Jejunum (tissue), 1 donor: ENCODE results near the genes UGCG, BSPRY and AMBP.

DNA sequence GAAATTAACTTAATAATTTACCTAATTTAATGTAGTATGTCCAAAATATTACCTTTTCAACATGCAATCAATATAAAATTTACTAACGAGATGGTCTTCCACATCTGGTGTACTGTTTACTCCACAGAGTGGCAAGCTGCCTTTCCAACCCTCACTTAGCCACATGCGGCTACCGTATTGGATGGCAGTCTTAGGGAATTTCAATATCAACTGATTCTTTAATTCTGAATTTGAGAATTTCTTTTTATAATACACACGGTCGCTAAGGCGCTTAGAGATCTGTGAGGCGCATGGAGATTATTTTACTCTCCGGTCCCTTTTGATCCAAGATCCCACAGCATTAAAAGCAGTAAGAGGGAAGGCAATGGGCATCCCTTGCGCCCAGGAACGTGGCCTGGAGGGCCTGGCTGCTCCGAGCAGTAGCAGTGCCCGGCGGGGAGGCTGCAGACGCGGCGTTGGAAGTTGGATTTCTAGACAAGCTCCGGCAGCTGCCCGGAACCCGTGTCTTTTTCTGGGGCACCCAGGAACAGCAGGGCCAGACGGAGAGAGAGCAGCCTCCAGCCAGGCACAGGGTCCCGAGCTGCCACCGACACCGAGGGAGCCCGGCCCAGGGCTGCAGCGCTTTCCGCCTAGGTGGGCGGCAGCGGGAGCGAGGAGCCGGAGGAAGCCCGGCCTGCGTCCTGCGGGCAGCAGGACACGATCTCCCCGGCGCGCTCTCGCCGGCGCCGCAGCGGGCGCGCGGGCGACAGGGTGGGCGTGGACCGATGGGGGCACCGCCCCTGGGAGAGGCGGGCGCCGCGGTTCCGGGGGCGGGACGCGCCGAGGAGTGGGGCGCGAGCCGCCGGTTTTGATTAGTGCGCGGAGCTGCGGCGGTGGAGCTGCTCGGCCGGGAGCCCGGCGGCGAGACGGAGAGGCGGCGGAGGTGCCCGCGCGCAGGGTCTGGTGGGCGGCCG is at the start of gene UGCG:
UGCG (plus strand) TSS at position 854 of the 953 bp plus-strand sequence.
- PRO-cap: unidirectional peak, plus-strand start at position 425 of the sequence; bidirectional peak, plus-strand start at position 854 of the sequence, minus-strand start at position 704 of the sequence

DNA sequence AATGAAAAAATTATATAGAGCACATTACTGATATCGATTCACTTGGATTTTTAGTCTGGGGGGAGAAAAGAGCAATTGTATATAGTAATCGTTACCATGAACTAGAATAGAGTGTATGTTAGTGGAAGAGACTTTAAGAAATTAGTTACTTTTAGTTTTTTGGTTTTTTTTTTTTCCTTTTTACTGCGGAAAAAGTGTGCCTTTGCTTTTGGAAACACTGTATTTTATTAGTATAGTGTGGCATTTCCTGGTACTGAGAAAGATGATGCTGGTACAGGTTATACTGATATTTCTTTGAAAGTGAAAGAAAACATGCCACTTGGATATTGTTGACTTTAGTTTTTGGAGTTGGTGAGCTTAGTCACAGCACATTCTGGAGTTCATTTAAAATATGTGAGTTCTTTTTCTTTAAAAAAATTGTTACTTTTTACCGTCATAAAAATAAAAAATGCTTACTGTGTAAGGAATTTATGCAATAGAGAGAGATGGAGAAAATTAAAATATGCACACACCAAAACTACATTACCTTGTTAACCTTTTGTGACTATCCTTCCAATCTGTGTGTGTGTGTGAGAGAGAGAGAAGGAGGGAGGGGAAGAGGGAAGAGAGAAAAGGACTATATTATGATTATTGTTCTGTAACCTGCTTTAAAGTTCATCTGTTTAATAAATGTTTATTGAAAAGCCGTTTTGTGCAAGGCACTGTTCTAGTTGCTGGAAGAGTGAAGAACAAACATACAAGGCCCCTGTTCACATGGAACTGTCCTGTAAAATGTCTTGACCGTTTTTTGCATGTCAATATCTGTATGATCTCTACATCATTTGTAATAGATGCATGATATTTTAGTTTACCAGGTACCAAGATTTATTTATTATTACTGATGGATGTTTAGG is 1.9 kb downstream of the UGCG start:
- PRO-cap: no peak

GRCh38 chr9:111909197-111910190 is 12.9 kb downstream of the UGCG start:
- PRO-cap: no peak

DNA sequence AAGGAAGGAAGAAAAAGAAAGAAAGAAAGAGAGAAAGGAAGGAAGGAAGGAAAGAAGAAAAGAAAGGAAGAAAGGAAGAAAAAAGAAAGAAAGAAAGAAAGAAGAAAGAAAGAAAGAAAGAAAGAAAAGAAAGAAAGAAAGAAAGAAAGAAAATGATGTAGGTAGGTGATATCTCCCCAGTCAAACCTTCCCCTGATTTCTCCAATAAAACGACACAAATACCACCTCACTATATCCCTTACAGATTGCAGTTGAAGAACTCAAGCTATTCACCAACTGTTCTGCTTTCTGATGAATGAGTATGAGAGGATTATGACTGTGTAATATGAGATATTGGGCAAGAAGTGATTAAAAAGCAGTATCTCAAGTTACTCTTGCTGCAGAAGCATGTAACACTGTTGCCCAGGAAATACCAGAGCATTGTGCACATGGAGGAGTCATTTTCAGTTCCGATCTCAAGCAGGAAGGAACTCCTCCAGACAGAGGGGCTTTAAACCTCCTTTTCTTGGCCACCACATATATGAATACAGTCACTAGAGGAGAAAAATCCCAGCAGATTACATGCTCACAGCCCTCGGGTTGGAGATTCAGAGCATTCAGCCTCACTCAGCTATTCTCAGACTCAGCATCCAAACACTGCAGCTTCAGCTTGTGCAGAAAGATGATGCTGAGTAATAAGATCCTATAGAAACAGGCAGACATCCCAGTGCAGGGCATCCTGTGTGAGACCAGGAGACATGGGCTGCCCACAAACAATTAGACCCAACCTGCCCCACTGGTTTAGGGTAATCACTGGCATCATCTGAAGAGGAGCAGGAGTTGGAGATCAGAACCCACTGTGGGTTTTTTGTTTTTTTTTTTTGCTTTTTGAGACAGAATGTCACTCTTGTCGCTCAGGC is 61.5 kb downstream of the UGCG start:
- PRO-cap: no peak

DNA sequence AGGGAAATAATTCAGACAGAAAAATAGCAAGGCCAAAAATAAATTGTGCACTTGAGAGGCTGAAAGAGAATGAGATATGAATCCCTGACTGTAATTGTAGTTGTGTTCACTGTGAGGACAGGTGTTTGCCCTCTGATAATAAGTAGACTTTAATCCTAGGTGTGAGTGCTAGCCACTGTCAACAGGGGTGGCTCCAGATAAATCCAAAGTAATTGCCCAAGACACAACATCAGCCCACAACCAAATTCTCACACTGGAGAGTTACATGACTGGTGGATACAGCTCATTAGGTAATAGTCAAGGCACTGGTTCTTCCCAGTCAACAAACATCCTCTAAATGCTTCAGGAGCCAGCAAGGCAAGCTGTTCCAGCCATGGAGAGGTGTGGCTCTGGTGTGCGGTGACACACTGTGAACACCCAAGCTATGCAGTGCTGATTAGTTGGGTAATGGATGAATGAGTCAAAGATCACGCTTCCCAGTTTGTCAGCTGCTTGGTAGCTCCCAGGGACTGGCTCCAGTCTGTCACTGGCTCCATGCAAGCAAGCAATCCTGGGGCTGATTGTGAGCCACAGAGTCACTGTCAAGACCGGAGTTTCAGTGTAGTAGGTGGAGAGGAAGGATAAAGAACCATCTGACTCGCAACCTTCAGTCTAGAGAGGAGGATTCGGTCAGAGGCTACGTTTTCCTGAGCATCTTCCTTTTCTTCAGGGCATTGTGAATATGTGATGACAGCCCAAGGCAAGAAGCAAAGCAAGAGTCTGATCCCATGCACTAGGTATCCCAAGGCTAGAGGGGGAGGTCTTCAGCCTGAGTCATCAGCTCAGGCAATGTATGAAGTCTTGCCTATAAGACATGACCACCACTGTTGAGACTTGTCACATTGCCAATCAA is 63.0 kb downstream of the UGCG start:
- PRO-cap: bidirectional peak, plus-strand start at position 518 of the sequence, minus-strand start at position 335 of the sequence

- PRO-cap: no peak
These were observed 46.5 kb downstream of the SUSD1 start for GRCh38 chr9:112128625-112128957.

DNA sequence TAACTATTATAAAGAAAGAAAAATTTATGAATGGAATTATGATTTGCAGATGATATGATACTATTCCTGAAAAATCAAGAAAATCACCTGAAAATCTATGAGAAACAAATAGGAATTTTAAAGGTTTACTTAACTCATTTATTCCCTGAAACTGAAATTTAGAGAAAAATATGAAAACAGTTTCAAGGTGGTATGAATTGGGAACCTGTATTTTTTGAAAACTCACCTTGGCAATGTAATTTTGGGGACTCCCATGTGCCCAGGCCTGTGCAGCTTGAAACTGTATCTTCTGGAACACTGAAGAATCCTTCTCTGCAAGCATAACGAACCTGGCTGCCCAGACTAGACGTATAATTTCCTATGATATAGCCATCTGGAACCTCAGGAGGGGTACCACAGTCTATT is 33.0 kb downstream of the SUSD1 start:
- PRO-cap: no peak

- PRO-cap: unidirectional peak, minus-strand start at chr9:112169535
These were observed 5.7 kb downstream of the SUSD1 start for GRCh38 chr9:112169261-112169883.

DNA sequence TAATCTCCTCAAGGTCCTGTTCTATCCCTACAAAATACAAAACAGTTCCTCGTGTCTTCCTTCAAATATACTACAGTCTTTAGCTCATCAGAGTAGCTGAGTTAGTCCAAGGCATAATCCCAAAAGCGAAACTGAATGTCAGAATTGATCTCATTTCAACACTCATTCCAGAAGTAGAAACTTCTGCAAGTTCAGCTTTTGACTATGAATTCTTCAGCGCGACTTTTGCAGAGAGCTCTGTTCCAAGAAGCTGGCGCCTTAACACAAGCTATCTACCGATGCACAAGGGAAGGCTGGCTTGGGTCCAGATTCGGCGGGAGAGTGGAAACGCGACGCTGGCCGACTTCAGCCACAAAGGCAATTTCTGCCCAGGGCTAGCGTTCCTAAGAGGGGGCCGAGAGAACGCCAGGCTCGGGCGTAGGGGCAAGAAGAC is 628 bp upstream of the HSDL2 start:
- PRO-cap: bidirectional peak, plus-strand start at position 386 of the sequence, minus-strand start at position 133 of the sequence

GRCh38 chr9:113131777-113132095 is 19.1 kb upstream of the SLC31A2 start:
- PRO-cap: no peak

- PRO-cap: bidirectional peak, plus-strand start at chr9:113222166, minus-strand start at chr9:113221996
These were observed 461 bp downstream of the SLC31A1 start for GRCh38 chr9:113221644-113222365.

DNA sequence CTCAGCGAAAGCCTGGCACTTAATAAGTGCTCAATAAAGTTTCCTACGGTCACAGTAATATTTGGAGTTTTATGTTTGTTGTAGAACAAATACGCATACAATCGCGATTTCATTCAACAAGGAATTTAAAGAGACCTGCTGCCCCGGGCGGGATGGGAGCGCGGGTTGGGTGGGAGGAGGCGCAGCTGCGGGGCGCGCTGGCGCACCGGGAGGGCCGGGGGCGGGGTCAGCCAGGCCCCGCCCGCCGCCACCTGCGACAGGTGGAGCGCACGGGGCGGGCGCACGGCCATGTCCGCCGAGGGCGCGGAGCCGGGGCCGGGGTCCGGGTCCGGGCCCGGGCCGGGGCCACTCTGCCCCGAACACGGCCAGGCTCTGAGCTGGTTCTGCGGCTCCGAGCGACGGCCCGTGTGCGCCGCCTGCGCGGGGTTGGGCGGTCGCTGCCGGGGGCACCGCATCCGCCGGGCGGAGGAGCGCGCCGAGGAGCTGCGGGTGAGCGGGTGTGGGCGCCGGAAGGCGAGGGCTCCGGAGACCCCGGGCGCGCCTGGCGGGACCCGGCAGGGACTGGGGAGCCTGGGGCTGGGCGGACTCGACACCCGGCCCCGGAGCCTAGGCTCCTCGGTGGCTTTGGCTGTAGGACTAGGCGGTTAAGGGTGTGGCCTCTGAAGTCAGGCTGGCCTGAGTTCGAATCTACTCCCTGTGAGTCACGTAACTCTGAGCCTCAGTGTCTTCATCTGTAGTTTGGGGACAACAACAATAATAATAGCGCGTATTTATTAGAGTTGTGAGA is at the start of gene BSPRY:
BSPRY (plus strand) TSS at position 250 of the 787 bp plus-strand sequence.
- PRO-cap: unidirectional peak, plus-strand start at position 259 of the sequence; unidirectional peak, minus-strand start at position 620 of the sequence

DNA sequence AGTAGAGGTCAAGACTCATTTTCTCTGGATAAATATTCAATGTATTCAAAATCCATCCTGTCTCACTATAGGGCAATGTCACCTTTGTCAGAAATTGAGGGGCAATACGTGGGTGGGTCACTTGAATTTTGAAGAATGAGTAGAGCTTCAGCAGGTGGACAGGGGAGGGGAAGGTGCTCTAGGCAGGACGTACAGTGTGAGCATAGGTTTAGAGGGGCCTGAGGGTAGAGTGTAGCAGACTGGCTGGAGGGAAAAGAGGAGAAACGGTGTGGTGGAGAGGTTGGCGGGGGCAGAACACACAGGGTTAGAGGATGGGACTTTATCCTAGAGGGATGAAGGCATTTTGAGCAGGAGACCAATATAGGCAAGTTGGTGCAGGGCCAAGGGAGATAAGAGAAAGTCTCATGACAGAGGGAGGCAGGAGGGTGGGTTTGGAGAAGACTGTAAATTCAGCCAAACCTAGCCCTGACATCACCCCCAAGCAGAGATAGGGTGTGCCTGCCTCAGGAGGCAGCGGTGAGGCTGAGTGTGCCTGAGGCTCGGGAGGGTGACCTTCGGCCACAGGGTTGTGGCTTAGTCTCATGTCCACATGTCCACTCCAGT is 108.5 kb downstream of the RGS3 start:
- PRO-cap: no peak

- PRO-cap: no peak
These were observed 124.7 kb downstream of the RGS3 start for GRCh38 chr9:113588185-113588637.

DNA sequence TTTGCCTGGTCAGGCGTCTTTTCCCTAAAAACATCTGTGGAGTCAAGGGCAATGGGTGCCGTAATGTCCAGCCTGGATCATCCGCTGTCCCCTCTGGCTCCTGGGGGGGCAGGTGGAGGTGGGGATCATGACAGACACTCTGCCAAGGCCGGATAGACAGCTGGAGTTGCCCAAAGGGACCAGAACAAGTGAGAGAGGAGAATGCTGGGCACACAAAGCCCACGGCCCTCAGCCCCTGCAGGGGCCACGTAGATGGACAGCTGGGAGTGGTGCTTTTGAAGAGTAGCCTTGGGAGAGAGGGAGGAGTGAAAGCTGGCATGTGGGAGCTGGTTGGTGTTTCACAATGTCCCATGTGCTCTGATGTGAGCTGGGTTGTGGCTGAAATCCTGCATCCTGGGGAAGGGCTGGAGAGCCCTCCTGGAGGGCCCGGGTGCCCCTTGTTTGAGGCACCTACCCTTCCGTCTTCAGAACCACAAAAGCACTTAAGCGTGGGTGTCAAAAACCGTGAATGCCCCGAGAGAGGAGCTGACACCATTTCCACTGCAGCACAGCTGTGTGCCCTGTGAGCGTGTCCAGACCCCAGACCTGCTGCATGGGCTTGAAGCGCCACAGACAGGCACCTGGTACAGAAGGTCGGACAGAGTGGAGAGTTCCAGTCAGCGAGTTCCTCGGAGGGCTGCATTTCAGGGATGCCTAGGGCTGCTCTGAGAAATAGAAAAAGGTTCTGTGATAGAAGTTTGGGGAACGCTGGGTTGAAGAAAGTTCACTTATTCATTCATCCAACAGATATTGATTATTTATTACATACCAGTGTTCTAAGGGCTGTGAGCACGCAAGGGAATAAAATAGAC is 199.0 kb upstream of the ZNF618 start:
- PRO-cap: no peak

DNA sequence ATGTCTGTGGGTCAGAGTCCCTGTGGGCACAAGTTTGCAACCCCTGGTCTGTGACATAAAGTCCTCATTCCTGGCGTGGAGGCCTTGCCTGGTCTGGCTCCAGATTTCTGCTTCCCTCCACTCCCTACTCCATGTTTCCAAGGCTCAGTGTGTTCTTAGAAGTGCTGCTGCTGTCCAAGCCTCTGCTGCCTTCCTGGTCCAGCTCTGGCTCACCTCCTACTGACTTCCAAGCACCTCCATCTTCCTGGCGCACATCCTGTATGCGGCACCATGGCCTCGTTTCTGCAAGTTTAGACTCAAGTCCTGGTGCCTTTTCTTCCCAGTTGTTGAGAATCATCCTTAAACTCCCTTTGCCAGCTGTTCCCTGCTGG is 88.7 kb downstream of the AMBP start:
- PRO-cap: no peak

DNA sequence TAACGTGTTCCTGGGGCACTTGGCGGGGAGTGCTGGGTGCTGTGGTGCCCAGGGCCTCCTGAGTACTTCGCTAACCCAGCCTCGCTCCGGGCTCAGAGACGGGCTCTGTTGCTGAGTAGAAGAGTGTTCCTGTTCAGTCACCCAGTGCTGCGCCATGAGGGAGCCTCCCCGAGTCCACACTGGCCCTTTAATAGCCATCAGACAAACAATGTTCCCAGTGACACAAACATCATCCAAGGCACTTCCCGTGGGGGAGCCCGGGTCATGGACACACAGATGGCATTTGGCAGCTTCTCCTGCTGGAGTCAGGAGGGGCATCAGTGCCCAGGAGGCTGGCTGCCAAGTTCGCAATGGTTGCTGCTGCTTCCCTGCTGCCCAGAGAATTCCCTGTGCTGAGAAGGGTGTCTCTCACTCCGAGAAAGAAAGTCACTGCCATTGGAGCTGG is 85.6 kb downstream of the AMBP start:
- PRO-cap: no peak

DNA sequence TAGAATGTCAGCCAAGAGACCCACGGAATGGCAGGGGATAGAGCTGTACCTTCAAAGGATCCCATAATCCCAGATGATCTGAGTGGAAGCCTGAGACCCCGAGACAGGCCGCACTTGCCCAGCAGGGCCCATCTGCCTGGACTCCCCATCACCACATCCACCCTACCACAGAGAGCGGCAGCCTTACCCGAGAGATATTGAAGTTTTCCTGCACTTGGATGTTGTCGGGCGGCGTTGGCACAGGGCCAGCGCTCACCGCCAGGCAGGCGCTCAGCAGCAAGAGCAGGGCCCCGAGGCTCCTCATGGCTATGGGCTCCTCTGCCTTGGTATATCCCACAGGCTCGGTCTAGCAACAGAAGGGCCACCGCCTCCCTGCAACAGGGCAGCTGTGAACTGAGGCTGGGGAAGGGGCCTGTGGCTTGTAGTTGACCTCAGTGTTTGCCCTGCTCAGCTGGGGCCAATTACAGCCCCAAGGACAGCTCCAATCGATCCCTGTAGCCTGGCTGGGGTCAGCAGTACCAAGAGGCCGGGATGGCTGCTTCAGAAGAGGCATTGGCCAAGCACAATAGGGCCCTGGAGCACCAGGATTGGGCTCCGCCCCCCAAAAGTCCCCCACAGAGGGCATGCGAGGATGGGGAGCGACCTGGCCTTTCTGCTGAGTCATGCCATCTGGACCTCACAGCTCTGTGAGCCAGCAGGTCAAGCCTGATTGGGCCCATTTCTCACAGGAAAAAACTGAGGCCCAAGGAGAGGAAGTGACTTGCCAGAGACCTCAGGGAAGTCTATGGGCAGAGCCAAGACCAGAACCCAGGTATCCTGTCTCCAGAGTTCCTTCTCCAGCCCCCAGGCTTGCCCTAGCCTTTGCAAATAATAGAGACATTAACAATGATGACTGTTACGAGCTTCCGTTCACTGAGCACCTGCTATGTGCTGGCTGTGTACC is at the start of gene AMBP:
AMBP (minus strand) TSS at position 395 of the 943 bp plus-strand sequence.
- PRO-cap: no peak

- PRO-cap: no peak
These were observed 2.5 kb upstream of the AMBP start for GRCh38 chr9:114080375-114081268.

DNA sequence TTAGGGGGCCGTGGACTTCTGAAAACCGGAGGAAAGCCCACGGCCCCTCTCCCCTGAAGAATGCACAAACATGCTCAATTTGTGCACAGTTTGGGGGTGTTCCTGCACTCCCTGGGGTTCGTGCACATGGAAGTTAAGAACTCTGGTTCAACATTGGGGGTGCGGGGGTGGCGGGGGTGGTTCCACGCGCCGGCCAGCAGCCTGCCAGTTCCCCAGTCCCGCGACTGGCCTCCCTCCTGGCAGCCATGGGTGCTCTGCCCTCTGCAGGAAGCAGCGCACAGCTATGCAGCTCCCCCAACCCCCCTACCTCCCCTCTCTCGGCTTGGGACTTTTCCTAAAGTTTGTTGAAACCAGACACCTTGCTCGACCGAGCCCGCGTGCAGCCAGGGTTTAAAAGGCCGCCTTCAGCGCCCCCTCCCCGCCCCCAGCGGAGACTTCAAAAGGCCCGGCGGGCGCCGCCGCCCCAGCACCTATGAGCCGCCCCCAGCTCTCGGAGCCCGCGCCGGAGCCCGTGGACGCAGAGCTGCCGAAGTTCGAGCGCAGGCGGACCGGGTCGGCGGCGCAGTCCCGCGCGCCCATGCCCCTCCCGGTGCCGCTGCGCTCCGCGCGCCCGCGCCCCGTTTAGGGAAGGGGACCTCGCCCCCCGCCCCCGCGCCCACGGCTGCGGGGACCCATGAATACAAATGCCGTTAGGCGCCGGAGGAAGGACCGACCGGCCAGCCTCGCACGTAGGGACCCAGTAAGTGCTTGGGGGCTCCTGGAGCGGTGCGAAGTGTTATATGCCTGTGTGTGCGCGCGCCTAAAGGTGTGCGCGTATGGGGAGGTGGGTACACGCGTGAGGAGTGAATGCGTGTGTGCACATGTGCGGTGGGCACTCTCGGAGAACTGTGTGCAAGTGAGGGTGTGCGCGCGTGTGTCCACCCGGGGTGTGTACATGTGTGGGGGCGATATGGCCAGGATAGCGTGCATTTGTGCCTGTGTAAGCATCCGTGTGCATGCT is 1.4 kb upstream of the COL27A1 start:
- PRO-cap: no peak